ENCODE measurements around the genes HPX, TRIM3 and CYB5R2.

- RRBS, result no CpG with 5 or more reads among the region's 4 CpGs
These were observed at the start of gene HPX for GRCh38 chr11:6440875-6441450. Gene HPX (minus strand): TSS chr11:6440987.

DNA sequence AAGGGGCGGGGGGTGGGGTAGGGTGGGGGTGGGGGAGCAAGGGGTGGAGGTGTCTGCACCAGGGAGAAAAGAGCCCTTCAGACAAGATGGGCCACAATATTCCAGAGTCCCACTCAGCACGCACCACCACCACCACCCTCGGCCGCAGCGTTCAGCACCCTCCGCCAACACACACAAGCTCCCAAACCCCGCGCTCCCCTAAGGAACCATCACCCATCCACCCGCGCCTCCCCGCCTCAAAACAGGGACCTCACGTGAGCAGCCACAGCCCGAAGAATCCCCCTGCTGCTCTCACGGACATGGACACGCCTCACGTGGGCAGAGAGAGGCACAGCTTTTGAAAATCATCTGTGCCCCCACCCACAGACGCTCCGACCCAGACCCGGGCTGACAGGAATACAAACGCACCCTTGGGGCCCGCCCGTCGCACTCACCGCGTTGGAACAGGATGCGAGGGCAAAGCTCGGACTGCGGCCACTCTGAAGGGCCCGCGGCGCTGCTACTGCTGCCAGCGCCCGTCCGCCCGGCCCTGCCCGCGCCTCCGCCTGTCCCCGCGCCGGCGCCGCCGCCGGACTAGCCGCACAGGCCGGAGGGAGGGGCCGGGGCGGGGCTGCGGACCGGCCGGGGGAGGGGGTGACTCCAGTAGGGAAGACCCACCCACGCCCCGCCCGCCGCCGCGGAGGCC, at the start of gene TRIM3:
TRIM3 (minus strand) TSS at position 585 of the 685 bp plus-strand sequence.
- RRBS, result no CpG with 5 or more reads among the region's 58 CpGs

GRCh38 chr11:6586719-6587030, 16.7 kb downstream of the RRP8 start:
- RRBS, result no CpG with 5 or more reads among the region's 11 CpGs

GRCh38 chr11:6618490-6619318, 518 bp downstream of the TPP1 start:
- RRBS, result no CpG with 5 or more reads among the region's 16 CpGs

GRCh38 chr11:6627602-6628284, 8.5 kb upstream of the TPP1 start:
- RRBS, result no CpG with 5 or more reads among the region's 4 CpGs

DNA sequence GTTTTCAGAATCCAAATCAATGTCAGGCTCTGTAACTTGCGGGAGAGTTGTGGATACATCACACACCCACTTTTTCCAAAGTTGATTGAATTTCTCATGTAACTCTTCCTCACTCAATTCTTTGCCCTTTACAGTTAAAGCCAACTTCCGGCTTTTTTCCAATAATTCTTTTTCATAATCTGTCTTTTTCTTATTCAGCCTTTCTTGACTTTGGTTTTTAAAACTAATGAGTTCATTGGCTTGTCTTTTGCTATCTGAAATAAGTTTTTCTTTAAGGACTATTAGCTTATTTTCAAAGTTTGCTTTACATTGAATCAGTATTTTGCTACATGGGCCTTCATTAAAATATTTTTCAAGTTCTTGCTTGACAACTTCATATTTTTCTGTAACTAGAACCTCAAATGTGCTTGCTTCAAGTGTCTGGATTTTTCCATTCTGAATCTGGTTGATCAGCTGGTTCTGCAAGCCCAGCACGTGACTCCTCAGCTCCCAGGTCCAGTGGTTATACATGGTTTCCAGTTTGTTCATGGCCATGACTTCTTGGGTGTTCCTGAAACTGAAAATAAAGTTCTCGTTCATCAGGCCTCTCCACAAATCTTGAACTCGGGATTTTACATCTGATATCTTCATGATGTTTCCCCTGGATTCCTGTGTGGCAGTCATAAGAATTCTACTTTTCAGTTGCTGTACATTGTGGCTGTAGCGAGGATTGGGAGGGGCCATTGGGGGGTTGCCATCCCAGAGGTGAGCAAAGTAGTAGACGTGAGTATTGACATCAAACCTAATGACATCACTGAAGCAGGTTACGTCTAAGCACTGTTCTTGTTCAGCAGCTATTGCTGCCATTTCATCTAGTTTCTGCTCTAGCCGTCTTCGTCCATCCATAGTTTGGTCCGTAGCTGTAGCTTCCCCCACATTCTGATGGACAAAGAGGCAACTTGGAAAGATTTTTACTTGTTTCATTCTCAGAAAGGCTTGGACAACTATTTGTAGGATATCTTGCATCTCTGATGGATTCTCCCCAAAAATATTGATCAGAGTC, 33.3 kb upstream of the MRPL17 start:
- RRBS, result no CpG with 5 or more reads among the region's 11 CpGs

DNA sequence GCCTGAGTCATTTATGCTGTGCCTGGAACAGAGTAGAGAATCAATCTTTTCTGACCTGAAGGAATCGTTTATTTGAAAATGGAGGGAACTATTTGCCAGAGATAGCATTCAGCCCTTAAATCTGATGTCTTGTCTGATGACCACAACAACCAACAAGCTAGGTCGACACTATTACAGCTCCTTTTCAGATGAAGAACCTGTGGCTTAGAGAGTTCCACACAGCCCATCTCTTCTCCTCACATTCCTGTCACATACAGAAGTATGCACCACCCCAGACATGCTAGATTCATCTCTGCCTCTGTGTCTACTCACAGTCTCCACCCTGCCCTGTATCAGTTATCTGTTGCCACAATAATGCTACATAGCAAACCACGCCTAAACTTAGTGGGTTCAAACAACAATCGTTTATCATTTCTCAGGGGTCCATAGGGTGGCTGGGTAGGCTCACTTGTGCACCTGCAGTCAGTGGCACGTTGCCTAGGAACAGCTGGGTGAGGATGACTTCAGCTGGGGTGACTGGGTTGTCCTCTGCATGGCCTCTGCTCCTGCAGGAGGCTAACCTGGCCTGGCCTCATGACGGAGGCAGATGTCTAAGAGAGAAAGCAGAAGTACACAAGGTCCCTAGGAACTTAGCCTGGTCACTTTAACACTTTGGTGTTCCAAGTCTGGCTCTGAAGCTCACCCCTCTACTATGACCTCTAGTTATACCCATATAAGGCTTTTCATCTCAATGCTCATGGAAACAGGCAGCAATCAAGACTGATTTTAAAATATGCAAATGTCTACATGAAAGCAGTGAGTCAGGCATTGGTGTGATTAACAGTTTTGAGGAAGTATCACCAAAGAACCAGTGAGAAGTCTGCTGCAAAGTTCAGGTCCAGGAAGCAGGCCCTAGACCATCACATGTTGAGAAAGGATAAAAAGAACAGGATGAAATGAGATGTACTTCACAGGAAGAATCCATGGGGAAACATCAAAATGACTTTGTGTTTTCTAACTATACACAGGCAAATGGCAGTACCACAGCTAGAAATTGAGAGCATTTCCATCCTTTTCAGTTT, 10.7 kb downstream of the OLFML1 start:
- RRBS, result no CpG with 5 or more reads among the region's 6 CpGs

DNA sequence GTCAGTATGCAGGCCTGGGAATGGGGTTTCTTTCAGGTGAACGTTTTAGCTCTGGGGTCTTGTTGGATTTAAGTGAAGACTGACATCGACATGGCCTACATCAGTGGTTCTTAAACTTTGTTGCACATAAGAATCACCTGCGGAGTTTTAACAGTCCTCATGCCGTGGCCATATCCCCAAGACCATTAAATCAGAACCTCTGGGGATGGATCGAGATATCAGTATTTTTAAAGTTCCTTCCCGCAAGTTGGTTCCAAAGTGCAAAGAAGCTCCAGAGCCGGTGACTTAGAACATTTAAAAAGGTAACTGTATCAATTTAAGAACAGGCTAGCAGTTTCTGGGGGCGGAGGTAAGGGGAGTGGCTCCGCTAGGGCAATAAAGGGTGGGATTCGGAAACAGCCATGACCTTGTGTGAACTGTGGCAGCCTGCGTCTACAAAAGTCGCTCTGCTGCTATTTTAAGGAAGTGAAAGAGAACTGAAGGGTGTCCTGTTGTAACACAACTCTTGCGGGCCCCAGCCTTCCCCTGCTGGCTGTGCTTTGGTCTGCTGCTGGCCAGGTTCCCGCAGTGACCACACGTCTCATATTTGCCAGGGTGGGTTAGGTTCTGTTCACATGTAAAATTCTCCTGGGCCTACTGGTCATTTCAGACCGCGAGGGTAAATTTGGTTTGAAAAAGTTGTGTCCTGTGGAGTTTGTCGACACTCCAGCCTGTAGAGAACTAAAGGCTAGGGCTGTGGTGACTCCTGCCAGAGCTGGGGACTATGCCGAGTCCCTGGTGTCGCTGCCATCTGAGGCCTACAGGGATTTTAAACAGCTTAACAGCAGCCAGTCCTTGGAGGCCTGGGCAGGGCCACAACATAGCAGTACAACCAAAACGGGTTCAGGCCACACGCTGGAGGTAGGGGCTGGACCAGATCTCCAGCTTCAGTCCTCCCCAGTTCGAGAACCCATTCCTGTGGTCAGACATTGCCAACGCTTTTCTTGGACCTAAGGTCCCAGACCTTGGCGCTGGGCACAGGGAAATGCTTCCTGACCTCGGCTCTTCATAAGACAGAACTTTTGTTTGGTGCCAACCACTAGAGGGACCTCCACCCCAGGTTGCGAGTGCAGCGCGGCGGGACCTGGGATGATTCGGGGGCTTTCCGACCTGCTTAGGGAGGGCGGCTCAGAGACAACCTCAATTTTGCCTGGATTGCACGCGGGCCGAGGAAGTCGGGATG, 1.2 kb upstream of the PPFIBP2 start:
- RRBS, result no CpG with 5 or more reads among the region's 37 CpGs

DNA sequence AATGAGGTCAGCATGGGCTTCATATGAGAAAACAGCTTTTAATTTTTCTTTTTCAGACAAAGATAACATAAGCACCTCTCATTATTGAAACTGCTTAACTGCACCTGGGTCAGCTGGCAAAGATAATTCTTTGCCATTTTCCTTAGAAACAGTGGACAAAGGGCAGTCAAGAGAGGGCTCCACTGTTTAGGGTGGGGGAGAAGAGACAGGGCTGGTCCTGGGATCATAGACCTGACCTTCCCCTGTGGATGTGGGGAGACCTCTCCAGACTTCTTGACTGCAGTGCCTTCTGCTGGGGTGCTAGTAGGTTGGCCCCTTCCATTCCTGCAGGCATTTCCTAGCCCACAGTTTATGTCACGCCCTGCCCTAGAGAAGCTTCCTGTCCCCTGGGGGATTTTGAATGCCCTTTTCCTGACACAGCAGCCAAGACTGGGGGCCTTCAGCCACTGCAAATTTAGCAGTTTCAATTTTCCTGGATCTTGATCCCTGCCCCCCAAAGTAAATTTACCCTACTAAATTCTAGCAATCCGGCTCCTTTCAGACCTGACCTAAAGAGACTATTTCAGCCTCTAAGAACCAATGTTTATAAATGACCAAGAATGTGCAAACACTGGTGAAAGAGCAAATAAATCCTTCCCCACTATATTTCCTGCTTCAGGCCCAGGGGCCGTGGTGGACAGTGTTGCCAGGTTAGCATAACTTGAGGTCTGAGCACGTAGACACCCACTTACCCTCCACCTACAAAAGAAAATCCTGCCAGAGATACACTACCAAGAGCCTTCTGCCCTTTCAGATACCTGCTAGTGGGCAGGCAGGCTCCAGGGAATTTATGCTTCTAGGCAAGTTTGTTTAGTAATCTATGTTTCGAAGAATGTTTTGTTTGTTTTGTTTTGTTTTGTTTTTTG, 58.3 kb downstream of the PPFIBP2 start:
- RRBS, result no CpG with 5 or more reads among the region's 5 CpGs

GRCh38 chr11:7573348-7574387, 59.9 kb downstream of the PPFIBP2 start:
- RRBS, result no CpG with 5 or more reads among the region's 9 CpGs

GRCh38 chr11:7672377-7672997, 813 bp downstream of the CYB5R2 start:
- RRBS, result no CpG with 5 or more reads among the region's 15 CpGs

DNA sequence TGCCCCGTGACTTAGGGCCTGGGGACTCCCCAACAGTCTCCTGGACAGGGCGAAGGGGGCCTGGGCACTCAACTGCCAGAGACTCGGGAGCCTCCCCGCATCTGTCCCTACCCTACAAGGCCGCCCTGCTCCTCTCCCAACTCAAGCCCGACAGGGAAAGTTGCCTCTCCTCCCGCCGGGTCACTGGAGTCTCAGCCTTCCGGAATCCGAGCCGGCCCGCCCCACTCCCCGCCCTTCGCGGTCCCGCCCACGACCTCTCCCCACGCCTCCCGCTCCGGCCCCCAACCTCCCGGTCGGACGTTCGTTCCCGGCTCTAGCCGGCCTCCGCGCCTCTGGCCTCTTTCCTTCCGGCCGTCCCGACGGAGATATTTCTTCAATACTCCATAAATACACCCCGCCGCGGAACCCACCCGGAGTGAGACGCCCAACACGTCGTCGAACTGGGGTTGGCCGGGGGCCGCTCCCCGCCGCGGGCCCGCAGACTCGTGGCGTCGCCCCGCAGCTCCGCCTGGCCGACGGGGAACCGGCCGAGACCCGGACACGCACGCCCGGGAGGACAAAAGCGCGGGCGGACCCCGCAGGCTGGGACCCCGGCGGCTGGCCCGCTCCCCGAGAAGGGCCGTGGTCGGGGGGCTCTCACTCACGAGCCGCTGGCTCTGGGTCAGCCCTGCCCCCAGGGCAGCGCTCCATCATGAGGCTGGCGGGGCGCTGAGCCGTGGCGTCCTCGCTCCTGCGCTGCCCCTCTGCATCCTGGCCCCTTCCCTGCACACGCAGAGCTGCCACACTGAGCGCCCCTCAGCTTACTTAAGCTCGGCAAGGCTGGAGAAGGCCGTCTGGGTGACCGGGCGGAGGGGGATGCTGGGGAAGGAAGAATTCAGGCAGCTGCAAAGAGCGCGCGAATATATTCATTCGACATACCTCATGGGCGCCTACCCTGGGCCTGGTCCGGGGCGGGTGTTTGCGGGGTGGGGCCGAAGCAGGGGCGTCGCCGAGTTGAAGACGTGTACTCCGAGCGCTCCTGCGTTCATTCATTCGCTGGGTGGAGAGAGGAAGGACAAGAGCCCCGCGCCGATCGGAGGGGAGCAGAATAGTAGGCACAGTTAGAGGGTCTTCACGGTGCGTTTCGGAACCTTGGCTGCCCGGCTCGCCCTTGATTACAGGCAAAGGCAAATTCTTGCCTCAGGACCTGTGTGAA, at the start of gene CYB5R2:
CYB5R2 (minus strand) TSS at position 193 of the 1,195 bp plus-strand sequence.
- RRBS, result 2% methylated on average over 41 of the region's 110 CpGs

- RRBS, result no CpG with 5 or more reads among the region's 6 CpGs
These were observed 40.4 kb downstream of the OR10A6 start for GRCh38 chr11:7890404-7891269.

- RRBS, result no CpG with 5 or more reads among the region's 3 CpGs
These were observed 37.3 kb downstream of the OR10A6 start for GRCh38 chr11:7893607-7894302.

DNA sequence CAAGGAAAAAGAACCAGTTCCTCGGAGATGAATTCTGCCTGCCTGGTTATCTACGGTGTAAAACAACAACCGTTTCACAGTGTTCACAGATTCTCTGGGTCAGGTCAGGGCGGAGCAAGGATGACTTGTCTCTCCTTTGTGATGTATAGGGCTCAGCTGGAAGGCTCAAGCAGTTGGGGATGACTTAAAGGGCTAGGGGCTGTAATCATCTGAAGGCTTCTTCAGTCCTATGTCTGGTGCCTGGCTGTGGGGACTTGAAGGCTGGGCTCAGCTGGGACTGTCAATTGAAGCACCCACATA, 29.2 kb downstream of the EIF3F start:
- RRBS, result no CpG with 5 or more reads among the region's 4 CpGs

- RRBS, result 2% methylated on average over 41 of the region's 101 CpGs
These were observed 31.7 kb downstream of the EIF3F start for GRCh38 chr11:8018411-8019696.

- RRBS, result no CpG with 5 or more reads among the region's 5 CpGs
These were observed 34.3 kb downstream of the LMO1 start for GRCh38 chr11:8229296-8229942.

DNA sequence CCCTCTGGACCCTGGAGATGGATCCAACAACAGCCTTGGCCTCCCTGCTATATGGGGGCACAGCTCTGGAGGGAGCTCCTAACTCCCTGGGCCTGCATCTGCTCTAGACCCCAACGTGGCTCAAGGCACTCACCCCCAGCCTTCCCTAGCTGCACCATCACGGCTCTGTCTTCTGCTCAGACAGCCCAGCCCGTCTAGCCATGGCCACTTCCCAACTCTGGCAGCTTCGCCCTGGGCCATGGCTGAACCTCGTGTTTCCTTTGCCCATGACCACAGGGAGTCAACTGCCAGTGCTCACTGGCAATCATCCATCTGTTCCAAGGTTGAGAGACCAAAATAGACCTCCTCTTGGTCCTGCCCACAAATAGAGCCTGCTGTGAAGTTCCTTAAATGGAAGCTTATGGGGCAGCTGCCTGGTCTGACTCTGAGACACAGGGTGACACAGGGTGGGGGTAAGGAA, 5.4 kb downstream of the LMO1 start:
- RRBS, result no CpG with 5 or more reads among the region's 5 CpGs

DNA sequence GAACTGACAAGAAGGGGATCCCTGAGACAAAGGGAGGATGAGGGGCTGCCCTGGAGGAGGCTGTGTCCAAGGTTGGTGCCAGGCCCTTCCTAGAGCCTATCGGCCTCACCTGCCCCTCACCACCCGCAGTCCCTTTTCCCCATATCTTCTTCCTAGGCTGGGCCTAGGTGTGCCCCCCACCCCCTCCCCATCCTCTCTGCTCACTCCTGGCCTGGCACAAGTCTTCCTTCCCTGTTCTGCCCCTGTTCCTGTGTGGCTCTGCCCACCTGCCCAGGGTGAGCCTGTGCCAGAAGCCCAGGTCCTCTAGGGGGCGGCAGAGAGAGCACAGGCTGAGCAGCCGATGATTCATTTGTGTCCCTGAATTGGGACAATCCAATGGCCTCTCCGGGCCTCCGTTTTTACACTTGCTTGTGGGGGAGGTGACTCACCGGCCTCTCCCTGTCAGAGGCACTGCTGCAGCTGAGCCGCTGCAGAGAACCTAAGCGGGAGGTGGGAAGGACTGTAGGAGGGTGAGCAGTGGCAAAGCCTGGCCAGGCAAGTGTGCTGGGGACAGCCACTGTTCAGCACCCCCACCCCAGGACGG, 65.1 kb upstream of the LMO1 start:
- RRBS, result 0% methylated on average over 2 of the region's 10 CpGs

DNA sequence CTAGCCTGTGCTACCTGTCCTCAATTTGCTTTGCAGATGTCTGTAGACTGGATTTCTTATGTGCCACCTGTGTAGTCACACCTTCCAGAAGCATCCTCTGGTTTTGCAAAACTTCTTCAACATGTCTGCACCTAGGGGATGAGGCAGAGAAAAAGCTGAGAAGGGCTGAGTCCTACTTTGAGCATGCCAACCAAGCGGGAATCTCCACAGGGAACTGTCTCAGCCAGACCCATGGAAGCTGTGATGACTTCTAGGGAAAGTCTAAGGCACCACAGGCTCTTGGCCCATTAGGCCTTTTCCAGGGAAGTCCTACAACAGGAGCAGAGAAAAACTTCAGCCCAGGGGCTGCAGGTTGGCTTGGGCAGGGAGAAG, 34.5 kb downstream of the TRIM66 start:
- RRBS, result no CpG with 5 or more reads among the region's 1 CpG

All from skeletal muscle cell (primary cell).